GM12891 (cell line): ENCODE data around the gene ECT2L.

- RRBS, result no CpG with 5 or more reads among the region's 4 CpGs
Measured at GRCh38 chr6:137213098-137213769, 6.0 kb downstream of the IFNGR1 start.

GRCh38 chr6:137223500-137224109 is 4.4 kb upstream of the IFNGR1 start:
- RRBS, result no CpG with 5 or more reads among the region's 5 CpGs

DNA sequence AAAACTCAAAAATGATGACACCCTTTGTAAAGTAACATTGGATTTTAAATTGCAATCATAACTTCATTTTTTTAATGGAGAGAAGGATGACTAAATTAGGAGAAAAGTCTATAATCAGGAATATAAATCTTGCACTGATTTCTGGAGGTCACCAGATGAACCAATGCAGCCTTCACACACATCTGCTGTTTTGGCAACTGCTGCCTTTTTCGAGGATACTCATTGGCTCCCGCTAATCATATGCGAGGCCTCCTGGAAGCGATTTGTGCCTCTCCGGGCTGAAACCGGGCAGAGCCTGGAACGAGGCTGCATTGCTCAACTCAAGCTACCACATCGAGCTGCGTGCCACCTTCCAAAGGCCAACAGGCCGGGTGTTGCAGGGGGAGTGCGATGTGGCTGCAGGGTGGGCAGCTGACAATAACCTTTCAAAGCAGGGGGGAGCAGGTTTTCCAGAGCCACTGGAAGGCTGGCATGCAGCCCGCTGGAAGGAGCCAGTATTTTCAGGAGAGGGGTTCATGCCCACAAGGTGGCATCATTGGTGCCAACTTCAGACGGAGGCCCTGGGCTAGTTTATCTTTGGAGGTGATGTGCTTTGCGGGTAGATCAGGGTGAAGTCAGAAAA is 122.5 kb upstream of the IFNGR1 start:
- RRBS, result 98% methylated on average over 5 of the region's 14 CpGs

DNA sequence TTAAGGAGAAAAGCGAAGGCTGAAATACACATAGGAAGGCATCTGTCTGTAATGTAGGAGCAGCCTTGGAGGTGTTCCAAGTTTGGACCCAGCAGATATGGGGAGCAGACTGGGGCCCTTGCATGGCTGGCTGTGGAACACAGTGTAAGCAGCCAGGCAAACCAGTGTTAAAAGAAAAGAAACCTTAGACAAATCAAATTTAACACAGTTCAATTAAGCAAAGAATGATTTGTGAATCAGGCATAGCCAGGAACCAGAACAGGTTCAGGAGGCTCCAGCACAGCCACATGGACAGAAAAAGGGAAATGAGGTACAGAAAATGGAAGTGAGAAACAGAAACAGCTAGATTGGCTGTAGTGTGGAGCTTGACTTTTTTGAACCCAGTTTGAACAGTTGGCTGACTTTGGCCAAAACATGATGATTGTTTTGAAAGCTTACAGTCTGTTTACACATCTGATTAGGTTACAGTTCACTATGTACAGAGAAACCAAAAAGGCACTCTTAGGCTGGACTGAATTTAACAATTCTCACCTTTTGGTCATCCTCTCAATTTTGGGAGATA is 123.5 kb downstream of the OLIG3 start:
- RRBS, result no CpG with 5 or more reads among the region's 1 CpG

- RRBS, result no CpG with 5 or more reads among the region's 2 CpGs
Measured at GRCh38 chr6:137378054-137378315, 116.2 kb downstream of the OLIG3 start.

DNA sequence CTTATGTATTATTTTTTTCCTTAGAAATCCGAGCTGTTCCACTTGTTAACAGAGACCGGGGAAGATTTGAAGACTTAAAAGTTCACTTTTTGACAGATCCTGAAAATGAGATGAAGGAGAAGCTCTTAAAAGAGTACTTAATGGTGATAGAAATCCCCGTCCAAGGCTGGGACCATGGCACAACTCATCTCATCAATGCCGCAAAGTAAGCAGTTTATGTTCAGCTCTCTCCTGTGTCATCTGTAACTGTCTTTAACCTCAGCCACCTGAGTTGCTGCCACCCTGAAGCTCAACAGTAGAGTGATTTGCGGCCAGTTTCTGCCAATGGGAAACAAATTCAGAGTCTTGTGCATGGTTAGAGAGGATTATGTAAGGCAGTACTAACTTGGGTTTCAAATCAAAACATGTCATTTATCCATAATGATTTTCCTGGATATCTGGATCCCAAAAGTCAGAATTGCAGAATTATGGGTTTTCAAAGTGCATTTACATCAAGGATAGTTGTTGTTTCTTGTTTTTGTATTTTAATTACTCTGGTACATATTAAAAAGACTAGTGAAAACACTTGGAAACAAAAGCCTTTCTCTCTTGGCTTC is 10.1 kb downstream of the TNFAIP3 start:
- RRBS, result no CpG with 5 or more reads among the region's 5 CpGs

DNA sequence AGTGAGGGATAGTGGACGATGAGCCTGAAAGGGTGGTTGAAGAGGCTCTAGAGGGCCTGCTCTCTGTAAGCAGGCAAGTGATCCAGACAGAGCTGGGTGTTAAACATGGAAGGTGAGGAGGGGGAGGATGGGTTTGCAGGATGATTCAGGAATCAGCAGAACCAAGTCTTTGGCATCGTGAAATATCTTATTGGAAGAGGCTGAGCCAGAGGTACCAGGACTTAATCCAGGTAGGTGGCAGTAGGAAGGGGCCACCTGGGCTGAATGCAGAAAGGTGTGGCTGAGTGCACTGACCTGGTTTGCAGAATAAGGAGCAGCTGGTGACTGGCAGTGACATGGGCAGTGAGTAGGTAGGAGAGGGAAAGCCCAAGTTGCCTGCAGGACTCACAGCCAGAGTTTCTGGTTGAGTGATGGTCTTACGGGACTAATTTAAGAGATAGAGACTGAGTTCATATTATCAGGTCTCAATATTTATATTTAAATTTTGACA is 1.0 kb upstream of the PBOV1 start:
- RRBS, result no CpG with 5 or more reads among the region's 3 CpGs

- RRBS, result no CpG with 5 or more reads among the region's 5 CpGs
Measured at GRCh38 chr6:138412817-138413267, 8.8 kb downstream of the HEBP2 start.

DNA sequence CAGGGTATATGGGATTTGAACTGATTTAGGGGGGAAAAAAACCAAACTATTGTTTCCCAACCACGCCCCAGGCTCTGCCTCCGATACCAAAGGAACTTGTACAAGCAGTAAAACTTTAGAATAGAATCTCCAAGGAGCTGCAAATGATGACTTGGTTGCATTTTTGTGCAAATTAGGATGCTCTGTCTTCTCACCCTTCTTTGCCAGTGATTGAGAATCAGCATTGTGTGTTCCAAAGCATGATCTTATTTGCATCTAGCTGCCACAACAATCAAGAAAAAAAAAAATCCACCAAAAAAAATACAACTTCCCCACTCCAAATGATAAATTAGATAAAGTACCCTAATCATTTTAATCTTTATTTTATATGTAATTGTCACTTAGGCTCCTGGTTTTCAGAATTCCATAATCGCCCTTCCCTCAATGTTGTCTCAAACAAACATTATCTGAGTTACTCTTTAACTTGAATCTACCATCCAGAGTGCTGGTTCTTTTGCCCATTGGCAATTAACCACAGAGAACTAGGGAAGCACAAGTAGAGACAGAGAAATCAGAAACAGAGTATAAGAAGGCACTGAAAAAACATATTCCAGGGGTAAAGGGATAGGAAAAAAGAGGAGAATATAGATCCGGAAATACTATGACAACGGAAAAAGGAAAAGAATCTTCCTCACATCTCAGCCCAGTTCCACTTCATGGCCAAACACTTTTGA is 669 bp upstream of the NHSL1 start:
- RRBS, result no CpG with 5 or more reads among the region's 5 CpGs

GRCh38 chr6:138692728-138693407 is 80.7 kb upstream of the CCDC28A start:
- RRBS, result 1% methylated on average over 60 of the region's 91 CpGs

DNA sequence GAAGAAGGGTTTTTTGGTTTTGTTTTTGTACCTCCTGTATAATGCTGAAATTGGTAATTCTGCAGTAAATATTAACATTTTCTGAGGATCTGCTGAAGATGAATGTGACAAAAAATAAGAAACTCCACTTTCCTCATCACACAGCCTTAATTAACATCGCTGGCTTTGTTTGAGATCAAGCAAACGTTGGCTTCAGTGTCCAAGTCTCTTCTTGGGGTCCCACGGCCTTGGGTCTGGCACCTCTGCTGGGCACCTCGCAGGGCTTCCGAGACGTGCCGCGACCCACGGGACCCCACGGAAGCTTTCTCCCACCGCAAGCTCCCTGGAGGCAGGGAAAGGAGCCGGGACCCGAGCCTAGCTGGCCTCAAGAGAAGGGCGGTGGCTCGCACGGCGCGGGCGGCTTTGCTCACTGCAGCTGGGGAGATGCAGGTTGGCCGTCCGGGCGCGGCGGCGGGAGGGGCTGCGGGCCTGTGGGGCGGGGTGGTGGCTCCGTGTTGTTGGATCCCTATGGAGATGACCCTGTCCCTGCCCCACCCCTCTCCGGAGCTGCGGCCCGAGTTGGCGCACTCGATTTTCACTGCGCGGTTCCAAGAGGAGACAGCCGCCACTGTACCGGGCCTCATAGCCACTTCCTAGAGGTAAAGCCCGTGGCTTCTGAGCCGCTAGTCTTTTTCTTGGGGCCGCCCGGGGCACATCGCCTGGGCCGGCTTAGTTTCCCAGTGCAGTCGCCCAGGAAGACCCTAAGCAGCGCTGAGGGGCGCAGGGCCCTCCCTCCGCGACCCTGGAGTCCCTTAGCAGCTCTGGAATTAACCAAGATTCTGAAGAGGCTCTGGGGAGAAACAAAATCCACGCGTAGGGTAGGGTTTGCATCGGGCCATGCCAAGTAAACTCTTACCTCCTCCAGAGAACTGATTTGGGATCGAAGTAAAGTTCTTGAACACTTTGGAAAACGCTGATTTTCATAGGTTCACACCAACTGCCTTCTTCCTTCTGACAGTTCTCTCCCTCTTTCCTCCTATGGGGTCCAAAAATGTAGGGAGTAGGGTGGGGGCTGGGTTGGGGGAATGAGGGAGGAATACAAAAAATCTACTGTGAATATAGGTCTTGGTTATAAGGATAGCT is at the start of gene ECT2L:
TSS of gene ECT2L (plus strand) at position 533 of the 1,122 bp plus-strand sequence.
- RRBS, result 40% methylated on average over 13 of the region's 53 CpGs

GRCh38 chr6:138843988-138844389 is 48.1 kb downstream of the ECT2L start:
- RRBS, result no CpG with 5 or more reads among the region's 4 CpGs

DNA sequence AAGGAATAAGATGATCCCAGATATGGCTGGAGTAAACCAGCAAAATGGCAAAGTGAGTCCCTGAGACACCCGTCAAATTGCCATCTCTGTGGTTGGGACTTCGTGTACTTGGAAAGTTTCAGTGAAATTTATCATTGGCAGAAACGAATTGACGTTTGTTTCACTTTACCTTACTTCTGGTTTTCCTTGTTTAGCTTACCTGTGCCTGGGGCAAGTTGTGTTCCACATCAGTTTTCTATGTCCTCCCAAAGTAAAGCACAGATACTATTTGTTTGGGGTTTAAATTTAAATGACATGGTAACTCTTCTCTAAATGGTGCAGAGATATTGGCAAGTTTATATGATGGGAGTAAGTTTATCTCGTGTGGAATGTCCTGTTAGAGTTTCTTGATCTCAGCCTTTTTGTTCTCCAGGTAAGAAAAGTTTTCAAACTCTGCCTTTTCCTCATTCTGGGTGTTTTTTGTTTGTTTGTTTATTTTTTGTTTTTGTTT is 56.7 kb downstream of the ECT2L start:
- RRBS, result no CpG with 5 or more reads among the region's 5 CpGs

GRCh38 chr6:139349299-139349859 is 25.1 kb downstream of the CITED2 start:
- RRBS, result no CpG with 5 or more reads among the region's 5 CpGs

GRCh38 chr6:139473131-139473766 is 98.8 kb upstream of the CITED2 start:
- RRBS, result no CpG with 5 or more reads among the region's 18 CpGs

DNA sequence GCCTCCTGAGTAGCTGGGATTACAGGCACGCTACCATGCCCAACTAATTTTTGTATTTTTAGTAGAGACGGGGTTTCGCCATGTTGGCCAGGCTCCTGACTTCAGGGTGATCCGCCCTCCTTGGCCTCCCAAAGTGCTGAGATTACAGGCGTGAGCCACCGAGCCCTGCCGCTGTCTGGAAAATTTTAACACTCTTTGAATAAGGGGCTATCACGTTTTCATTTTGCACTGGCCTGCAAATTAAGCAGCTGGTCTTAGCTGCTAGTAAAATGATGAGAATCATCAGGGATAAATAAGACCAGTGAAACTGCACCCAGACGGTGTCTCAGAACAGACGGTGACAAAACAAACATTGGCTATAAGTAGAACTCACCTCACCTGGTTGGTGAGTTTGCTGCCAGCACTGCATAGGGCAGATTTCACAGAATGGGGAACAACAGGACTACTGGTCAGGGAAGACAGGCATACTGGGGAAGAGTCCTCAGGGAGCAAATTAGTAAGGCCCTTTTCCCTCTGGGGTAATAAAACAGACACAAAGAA is 175.8 kb upstream of the CITED2 start:
- RRBS, result no CpG with 5 or more reads among the region's 10 CpGs

DNA sequence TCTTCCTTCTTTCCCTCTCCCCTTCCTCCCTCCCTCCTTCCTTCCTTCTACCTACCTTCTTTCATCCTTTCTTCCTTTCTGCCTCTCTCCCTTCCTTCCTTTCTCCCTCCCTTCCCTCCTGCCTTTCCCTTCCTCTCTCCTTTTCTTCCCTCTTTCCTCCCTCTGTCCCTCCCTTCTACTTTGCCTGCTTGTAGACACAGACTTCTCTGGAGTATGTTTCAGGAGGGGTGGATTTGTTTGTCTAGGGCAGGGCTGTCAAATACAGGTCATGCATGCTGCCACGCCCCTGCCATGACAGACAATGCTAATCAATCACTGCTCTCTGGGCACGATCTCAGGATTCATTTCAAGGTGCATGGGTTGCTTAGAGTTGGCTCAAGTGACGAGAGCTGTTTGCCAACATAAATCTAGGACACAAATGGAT is 281.6 kb upstream of the CITED2 start:
- RRBS, result no CpG with 5 or more reads among the region's 3 CpGs

DNA sequence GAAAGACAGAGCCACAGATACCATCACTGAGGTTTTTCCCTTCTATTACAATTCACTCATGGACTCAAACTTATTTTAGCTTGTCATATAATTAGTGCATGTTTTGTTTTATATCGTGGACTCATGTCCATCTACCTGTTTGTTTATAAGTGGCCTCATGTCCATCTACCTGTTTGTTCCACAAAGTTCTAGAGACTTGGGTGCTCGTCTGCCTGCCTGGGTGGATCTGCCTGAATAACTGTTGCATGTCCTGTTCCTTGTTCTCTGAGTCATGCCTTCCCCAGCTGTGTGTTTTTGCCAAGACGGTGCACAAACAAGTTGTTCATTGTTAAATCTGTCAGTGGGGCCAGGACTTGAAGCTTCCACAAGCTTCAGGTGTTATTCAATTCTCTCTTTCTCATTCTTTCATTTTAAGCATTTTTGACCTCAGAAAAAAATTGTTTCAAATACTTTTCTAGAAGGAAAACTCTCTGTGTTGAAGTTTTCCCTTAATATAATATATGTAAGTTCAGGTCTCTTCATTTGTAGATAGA is 358.0 kb upstream of the CITED2 start:
- RRBS, result no CpG with 5 or more reads among the region's 3 CpGs

GRCh38 chr6:139833516-139834150 is 459.2 kb upstream of the CITED2 start:
- RRBS, result no CpG with 5 or more reads among the region's 4 CpGs

GRCh38 chr6:141326465-141326904 is 806.2 kb upstream of the GJE1 start:
- RRBS, result no CpG with 5 or more reads among the region's 6 CpGs